ENCODE data around the genes ATPAF2 and FLII.

- PRO-cap, result no peak
Observed at GRCh38 chr17:17692818-17693036, 11.5 kb downstream of the RAI1 start.

- PRO-cap, result no peak
Observed at GRCh38 chr17:17700150-17701076, 19.2 kb downstream of the RAI1 start.

- PRO-cap, result no peak
Observed at GRCh38 chr17:17712352-17713220, 31.3 kb downstream of the RAI1 start.

DNA sequence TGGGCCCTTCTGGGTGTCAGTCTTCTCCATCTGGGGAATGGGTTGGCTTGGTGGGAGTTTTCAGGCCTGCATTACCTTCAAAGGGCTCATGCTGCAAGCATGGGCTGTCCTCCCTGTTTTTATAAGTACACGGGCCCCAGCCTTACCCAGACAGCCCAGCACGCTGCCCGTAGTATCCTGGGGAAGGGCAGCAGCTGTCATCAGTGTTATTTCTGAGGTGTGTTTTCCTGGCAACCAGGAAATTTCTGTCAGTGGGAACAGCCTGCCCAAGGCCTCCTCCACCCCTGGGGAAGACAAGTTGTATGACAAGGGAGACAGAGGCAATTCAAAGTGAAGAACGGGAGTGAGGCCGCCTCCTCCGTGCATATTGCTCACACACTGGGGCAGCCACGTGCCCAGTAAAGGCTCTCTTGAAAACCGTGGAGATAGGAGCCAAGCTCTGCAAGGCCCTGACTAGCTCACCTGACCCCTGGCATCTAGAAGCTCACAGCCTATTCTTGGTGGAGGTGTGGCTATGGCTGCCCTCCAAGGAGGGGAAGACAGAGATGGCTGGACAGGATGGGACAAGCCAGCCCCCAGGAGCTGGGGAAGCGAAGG, 57.6 kb downstream of the RAI1 start:
- PRO-cap, result no peak

DNA sequence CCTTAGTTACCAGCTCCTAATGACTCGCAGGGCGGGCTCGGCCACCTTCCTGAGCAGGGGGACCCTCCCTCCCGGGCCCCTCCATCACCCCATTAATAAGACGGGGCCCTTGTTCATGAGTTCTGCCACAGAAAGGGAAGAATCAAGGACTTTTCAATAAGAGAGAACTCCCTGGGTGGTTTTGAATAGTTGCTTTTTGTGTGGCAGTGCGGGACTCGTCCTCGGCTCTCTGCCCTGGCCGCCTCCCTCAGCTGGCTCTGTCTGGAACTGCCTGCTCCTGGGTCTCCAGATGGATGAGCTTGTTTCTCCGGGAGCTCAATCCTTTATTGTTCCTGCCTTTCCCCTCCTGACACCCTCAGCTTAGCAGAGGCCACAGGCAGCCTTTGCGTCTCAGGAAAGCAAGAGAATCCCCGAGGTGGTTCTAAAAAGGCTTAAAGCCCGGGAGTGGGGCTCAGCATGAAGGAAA, 60.1 kb downstream of the RAI1 start:
- PRO-cap, result no peak

- PRO-cap, result bidirectional peak, plus-strand start at chr17:17752373, minus-strand start at chr17:17752242
Observed at GRCh38 chr17:17752109-17753247, 71.2 kb downstream of the RAI1 start.

DNA sequence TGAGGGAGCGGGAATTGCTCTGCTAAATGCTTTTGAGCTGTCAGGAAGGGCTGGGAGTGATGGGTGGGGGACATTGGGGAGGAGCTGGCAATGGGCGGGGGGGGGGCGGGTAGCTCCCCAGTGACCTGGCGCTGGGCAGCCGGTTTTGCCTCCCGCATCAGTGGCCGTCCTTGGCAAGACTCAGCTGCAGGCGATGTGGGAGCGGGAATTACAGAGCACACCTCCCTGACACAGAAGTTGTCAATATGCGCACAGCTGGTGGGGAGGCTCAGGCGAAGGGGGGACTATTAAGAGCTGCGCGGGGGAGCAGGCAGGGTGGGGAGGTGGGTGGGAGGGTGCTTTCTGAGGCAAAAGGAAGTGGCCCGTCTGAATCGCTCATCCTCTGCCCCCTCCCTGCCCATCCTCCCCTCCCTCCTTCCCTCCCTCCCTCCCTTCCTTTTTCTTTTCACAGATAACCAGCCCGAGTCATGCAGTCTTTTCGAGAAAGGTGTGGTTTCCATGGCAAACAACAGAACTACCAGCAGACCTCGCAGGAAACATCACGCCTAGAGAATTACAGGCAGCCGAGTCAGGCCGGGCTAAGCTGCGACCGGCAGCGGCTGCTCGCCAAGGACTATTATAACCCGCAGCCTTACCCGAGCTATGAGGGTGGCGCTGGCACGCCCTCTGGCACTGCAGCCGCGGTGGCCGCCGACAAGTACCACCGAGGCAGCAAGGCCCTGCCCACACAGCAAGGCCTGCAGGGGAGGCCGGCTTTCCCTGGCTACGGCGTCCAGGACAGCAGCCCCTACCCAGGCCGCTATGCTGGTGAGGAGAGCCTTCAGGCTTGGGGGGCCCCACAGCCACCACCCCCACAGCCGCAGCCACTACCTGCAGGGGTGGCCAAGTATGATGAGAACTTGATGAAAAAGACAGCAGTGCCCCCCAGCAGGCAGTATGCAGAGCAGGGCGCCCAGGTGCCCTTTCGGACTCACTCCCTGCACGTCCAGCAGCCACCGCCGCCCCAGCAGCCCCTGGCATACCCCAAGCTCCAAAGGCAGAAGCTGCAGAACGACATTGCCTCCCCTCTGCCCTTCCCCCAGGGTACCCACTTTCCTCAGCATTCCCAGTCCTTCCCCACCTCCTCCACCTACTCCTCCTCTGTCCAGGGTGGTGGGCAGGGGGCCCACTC, 43.9 kb downstream of the SREBF1 start:
- PRO-cap, result unidirectional peak, plus-strand start at position 511 of the sequence

- PRO-cap, result no peak
Observed at GRCh38 chr17:17795986-17796676, 40.7 kb downstream of the SREBF1 start.

- PRO-cap, result no peak
Observed at GRCh38 chr17:17820090-17820737, 16.6 kb downstream of the SREBF1 start.

- PRO-cap, result no peak
Observed at GRCh38 chr17:17824648-17825798, 11.8 kb downstream of the SREBF1 start.

DNA sequence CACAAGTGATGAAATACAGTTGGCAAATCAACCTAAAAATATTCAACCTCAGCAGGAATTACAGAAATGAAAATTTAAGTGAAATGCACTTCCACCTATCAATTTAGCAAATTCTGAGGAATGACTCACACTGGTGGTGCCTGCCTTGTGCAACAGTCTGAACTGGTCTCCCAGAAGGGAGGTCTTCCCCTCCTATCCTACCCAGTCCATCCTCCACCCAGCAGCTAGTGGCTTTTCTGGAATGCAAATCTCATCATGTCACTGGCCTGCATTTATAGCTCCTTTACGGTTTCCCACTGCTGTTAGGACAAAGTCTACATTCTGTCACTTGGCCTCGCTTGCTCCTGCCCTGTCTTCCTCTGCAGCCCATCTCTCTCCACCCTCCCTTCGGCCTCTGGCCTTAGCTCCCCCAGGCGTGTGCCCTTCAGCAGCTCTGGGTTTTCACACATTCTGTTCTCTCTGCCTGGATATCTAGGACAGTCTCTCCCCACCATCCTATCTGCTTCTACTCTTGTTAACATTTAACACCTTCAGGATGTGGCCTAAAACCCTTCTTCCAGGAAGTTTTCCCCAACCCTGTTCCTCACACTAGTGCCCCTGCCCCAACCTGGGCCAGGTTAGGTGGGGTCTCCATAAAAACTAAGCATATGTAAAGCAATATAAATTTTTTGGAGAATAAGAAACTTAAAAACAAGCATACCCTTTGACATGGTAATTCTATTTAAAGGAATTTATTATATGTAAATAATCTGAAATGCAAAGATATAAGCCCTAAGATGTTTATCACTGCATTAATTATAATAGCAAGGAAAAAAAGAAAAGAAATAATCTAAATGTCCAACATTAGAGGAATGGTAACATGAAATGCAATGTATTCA, 36.2 kb downstream of the TOM1L2 start:
- PRO-cap, result no peak

DNA sequence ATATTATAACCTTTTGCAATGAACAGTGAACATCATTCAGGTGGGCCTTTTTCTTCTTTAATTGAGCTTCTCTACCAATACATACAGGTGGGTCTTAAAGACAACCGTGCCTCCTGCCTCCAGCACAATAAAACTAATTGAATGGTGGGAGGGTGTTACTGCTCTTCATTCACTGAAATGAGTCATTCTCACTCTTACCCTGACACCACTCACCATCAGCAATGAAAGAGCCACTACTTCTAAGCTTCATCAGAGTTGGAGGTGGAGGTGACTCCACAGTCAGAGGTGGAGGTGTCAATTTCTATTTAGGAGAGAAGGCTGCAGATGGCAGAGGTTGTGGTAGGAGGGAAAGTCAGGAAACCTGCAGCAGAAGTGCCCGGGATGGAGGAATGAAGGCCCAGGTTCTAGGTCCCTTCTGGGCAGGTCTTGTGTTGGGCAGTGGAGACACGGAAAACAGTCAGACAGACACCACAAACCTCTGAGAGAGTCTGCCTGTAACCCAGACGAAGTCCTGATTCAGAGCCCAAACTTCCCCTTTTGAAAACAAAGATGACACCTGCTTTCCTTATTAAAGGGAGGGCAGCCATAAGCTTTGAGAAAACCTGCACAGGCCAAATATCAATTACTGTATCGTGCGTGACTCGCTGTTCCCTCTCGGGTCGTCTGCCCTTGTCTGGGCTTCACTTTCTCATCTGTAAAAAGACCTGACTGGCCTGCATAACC, 756 bp downstream of the ATPAF2 start:
- PRO-cap, result bidirectional peak, plus-strand start at position 502 of the sequence, minus-strand start at position 470 of the sequence

- PRO-cap, result bidirectional peak, plus-strand start at chr17:18039481, minus-strand start at chr17:18039168
Observed at GRCh38 chr17:18038774-18039257, at the start of gene ATPAF2. ATPAF2 (minus strand) TSS chr17:18039168.

DNA sequence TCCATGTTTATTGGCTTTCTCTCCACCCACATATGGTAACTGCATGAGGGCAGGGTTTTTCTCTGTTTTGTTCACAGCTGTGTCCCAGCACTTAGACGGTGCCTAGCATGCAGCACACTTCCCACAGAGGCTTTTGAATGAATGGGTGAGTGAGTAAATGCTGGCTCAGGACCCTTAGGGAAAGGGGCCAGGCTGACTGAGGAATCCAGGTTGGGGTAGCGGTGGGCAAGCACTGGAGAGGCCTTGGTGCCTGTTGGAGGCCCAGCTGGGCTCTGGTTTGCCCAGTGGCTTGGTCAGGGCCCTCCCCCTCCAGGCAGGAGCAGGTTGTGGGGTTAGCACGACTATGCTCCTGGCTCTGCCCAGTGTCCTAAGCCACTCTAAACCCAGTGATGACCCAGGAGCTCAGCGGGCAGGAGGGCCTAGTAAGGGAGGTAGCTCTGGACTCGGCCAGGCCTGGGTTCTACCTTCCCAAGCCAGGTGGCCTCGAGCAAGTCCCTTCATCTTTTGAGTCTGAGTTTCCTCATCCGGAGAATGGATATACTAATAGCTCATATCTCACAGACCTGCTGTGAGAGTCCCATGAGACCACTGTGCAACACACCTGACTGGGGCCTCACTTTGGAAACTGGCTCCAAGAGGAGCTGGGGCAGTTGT, 7.5 kb downstream of the MYO15A start:
- PRO-cap, result no peak

GRCh38 chr17:18117451-18117912, 8.9 kb downstream of the MYO15A start:
- PRO-cap, result no peak

- PRO-cap, result no peak
Observed at GRCh38 chr17:18235434-18236229, 10.2 kb downstream of the LLGL1 start.

- PRO-cap, result bidirectional peak, plus-strand start at chr17:18258579, minus-strand start at chr17:18258429; unidirectional peak, minus-strand start at chr17:18258690
Observed at GRCh38 chr17:18258470-18259211, at the start of gene FLII. FLII (minus strand) TSS chr17:18258738.

DNA sequence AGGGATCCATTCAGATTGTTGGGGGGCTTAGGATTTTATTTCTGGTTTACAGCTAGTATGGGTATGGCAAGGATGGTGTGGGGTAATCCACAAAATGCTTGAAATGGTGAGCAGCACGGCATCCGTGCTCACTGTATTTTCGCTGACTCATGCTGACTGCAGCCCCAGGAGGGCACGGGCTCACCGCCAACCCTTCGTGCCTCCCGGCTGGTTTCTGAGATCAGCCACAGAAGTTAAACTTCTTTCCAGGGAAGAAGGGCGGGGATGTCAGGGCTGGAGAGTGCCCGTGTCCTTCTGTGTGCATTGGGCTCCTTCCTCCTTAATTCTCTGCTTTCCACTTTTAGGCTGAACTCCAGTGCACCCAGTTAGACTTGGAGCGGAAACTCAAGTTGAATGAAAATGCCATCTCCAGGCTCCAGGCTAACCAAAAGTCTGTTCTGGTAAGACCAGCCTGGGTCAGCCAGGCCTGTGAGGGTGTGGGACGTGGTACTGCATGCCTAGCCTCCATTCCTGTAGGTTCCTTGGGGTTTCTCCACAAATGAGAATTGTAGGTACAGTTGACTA, 21.9 kb upstream of the FBXW10 start:
- PRO-cap, result no peak

DNA sequence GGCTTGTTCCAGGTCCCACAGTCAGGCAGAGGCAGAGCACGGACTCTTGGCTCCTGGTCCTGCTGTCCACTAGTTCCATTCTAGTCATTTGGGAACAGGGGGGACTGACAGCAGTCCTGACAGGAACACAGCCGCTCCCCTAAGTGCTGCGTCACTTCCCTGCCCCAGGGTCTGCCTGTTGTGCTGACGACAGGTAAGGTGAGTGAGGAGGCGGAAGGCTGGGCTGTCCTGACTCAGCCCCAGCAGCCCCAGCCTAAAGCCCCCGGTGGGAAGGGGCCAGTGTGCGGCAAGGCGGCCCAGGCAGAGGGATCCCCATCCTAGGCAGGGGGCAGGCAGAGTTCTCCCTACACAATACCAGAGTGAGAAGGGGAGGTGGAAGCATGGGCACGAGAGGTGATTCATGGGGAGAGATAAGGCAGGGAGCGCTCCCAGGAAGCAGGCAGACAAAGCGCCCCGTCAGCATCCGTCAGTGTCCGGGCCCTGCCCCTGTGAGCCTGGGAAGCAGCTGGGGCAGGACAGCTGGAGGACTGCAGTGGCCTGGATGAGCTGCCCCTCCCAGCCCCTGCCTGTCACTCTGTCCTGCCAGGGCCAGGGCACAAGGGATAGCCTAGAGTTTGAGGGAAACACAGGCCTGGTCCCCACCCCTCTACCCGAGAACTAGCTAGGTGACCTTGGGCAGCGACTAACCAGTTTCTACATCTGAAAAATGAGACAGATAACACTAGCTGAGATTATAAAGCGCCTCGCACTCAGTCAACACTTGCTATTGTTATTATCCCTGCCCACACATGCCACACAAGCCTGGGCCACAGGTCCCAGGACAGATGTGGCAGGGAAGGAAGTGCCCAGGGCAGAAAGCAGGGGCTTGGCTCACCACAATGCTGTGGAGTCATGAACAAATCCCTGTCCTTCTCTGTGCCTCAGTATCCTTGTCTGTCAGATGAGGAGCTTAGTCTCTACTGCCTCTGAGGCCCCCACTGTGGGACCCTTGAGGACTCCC, 3.9 kb downstream of the FAM83G start:
- PRO-cap, result no peak

DNA sequence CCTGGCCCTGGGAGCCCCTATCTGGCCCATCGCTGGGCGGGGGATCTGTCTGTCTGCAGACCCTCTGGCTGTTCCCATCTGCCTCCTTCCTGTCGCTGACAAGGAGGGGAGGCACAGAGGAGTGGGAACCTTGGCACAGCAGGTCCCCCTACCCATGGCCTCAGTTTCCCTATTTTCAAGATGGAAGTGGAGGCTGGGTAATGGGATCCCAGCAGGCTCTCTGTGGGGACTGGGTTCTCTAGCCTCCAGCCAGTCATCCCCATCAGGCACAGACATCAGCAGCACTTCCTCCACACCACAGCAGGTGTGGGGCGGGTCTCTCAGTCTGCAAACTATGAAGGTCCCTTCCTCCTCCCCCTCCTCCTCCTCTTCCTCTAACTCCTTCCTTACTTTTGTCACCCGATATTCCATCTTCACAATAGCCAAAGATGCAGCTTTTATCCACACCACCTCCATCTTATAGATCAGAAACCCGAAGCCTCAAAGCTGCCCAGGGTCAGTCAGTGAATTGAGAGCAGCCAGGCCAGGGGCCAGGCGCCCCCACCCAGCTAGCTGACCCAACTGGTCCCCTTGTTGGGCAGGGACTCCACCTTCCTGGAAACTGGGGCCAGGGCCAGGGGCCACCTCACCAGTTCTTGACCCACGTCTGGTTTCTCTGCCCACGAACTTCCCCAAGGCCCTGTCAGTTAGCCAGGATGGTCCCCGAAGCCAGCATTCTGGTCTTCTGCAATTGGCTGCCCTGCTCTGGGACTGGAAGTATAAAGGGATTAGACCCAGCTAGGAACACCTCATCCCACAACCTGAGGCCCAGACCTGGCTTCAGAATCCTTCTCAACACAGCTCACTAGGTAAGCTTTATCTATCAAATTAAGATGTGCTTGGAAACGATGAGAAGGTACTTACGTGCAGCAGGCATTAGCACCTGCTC, 2.5 kb downstream of the FAM83G start:
- PRO-cap, result no peak